ENCODE results near the genes OR11H1, POTEH and MICAL3.

GRCh38 chr22:12815666-12815896, 2712.4 kb upstream of the OR11H1 start:
- PRO-cap, 2 experiments, result peak in 1 of 2 experiments; most common minus-strand start chr22:12815770 (in 1)

GRCh38 chr22:15527962-15528322, at the start of gene OR11H1:
Gene OR11H1, plus strand, starts transcription at chr22:15528192.
- PRO-cap, 2 experiments, result no peak in any of the 2 experiments

GRCh38 chr22:15689721-15690108, at the start of gene POTEH:
Gene POTEH, plus strand, starts transcription at chr22:15690026.
- PRO-cap, 2 experiments, result no peak in any of the 2 experiments

DNA sequence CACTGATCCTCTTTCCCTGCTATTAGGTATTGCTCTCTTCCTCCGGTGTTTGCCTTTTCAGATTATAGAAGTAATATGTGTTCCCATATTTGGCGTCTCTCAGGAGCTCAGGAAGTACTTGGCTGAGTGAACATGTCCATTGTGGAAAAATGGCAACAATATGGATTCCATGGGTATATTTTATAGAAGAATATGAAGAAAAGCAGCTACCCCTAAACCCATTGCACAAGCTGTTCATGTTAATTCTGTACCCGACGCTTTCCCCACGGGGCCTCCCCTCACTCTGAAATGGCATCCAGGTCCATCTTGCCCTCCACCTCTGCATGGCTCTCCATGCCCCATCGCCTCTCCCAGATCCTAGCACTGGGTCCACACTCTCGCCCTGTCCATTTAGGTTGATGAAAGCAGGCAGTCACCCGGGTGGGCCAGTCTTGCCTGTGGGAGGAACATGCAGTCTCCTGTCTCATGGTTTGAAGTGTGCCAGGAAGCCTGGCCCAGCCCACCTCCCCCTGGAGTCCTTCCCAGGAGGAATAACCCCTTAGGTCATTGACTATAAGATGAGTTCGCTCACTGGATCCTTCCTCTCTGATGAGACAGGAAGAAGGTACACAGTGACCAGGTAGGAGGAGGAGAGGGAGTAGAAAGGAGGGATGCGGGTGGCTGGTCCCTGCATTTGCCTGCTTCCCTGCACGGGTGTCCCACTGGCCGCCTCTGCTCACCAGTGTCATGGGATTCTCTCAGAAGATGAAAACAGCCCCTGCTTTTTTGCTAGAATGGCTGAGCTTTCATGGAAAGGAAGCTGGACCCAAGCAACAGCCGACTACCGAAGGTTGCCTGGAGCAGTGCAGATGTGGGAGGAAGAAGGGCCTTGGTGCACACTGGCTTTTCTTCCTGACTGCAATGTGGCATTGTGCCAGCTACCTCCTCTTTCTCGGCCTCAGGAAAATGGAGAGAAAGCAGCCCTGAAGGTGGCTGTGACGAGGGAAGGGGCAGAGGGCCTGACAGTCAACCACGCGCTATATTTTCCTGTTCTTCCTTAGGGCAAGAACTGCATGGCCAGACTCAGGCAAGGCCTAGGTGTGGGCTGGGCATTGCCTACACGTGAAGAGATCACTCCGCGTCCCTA, 6.8 kb downstream of the TMEM121B start:
- PRO-cap, 2 experiments, result no peak in any of the 2 experiments

GRCh38 chr22:17579475-17580029, 16.3 kb downstream of the SLC25A18 start:
- PRO-cap, 2 experiments, result no peak in any of the 2 experiments

- PRO-cap, 2 experiments, result no peak in any of the 2 experiments
Observed at GRCh38 chr22:17739699-17740216, 34.5 kb downstream of the BID start.

- PRO-cap, 2 experiments, result peak in 2 of 2 experiments; most common plus-strand start chr22:17776181 (in 1); most common minus-strand start chr22:17776211 (in 2)
Observed at GRCh38 chr22:17776108-17776322, 1.7 kb upstream of the BID start.

GRCh38 chr22:17780504-17781054, 6.3 kb upstream of the BID start:
- PRO-cap, 2 experiments, result no peak in any of the 2 experiments

DNA sequence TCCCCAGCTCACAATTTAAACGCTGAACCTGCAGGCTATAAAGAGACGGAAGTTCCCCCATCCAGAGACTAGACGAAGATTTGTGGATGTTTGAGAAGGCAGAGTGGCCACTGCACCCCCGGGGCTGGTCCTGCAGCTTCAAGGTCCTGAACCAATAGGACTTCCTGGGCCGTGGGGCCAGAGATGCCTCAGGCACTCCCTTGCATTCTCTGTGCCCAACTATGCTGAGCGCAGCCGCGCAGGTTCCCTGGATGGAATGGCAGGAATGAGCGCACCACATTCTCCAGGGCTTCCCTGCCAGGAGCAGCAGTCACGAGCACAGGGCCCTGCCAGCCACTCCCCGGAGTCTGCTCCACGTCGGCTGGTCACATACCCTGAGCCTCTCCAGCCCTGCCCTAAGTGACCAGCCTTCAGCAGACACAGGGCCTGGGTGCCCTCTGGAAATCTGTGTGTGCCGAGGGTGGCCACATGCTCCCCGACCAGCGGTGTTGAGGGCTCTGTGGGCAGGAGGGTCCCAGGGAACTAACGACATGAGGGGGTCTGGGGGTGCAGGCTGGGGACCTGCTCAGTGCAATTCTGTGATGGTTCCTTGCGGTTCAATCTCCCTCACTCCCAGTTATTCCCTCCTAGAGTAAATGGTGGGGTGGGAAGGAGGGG, 33.8 kb upstream of the BID start:
- PRO-cap, 2 experiments, result no peak in any of the 2 experiments

DNA sequence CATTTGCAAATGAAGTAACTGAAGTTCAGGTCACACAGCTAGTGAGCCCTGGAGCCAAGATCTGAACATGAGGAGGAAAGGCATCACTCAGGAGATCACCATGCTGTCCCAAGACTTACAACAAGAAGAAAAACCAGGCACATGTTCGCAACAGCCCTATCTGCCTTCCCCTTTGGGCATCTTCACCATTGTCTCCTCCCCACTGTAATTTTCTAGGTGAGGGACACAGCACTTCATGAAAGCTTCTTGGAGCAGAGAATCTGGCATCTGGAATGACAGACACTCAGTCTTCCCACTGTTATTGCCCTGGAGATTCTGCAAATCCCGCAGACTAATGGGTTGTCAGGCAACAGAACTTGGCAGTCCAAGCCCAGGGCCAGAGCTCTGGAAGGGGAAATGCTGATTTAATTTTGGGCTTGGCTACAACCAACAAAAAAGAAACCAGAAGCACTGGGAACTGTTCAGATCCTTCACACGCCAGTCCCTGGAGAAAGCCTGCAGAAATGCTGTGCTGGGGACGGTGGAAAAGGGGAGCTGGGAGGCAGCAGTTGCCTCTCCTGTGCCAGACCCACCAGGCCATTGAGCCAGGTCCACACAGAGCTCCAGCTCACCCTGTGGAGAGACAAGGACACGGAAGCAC, 71.5 kb upstream of the BID start:
- PRO-cap, 2 experiments, result no peak in any of the 2 experiments

GRCh38 chr22:17895986-17896942, 122.0 kb upstream of the BID start:
- PRO-cap, 2 experiments, result no peak in any of the 2 experiments

- PRO-cap, 2 experiments, result no peak in any of the 2 experiments
Observed at GRCh38 chr22:17949287-17949737, 75.0 kb downstream of the MICAL3 start.

GRCh38 chr22:18000959-18002026, 23.1 kb downstream of the MICAL3 start:
- PRO-cap, 2 experiments, result peak in 2 of 2 experiments; most common plus-strand start chr22:18001227 (in 2); most common minus-strand start chr22:18001435 (in 2)

- PRO-cap, 2 experiments, result no peak in any of the 2 experiments
Observed at GRCh38 chr22:18024160-18025091, at the start of gene MICAL3. Gene MICAL3, minus strand, starts transcription at chr22:18024561.

DNA sequence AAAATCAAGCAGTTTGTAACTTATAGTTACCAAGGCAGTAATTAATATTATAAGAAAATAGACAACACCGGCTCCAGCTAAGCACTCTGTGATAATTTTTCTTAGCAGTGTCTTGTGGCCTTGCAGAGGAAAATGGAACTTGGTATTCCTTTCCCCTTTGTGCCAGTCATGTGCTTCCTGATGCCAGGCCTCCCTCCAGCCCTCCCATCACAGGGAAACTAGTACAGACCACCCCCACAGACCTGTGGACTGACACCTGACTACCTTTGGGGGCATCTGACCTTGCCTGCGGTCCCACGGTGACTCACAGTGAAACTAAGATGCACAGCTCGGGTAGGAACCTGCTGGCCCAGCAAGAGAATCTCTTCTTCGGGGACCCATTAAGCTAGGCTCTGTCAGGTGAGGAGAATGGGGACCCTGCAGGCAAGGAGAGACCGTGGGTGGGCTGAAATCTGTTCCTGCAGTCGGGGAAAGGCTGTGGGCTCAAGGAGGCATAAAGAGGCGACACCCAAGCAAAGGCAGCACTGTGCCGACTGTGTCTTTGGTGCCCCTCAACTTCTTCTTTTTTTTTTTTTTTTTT, 21.0 kb upstream of the PEX26 start:
- PRO-cap, 2 experiments, result no peak in any of the 2 experiments

- PRO-cap, 2 experiments, result no peak in any of the 2 experiments
Observed at GRCh38 chr22:18113614-18113867, 2.9 kb downstream of the TUBA8 start.

DNA sequence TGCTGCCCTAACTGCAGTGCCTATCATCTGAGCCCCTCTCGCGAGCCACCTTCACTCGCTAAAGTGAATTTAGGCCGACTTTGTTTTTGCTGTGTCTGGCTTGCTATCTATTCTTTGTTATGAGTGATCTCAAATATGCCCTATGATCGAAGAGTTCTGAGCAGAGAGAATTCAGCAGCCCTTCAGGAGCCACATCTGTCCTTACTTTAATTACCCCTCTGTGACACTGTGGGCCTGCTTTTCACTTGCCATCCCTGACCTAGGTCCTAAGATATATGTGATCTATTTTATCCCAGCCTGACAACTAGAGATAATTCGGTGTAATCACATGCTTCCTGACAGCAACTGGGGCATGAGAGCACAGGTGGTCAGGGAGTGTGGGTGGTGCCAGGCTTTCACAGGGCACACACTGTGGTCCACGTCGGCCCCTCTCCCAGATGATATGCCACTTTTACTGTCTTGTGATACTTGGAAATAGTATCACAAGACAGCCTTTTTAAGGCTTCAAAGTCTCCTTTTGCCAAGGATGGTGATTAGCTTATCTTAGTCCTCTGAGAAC, 3.8 kb downstream of the TUBA8 start:
- PRO-cap, 2 experiments, result no peak in any of the 2 experiments

- PRO-cap, 2 experiments, result no peak in any of the 2 experiments
Observed at GRCh38 chr22:18969916-18971197, 34.3 kb upstream of the PRODH start.

GRCh38 chr22:19083113-19083719, 39.0 kb downstream of the DGCR2 start:
- PRO-cap, 2 experiments, result no peak in any of the 2 experiments

GRCh38 chr22:19129808-19130297, 1.3 kb upstream of the TSSK2 start:
- PRO-cap, 2 experiments, result no peak in any of the 2 experiments